ENCODE measurements around the genes HOXA4 and HOXA3.

DNA sequence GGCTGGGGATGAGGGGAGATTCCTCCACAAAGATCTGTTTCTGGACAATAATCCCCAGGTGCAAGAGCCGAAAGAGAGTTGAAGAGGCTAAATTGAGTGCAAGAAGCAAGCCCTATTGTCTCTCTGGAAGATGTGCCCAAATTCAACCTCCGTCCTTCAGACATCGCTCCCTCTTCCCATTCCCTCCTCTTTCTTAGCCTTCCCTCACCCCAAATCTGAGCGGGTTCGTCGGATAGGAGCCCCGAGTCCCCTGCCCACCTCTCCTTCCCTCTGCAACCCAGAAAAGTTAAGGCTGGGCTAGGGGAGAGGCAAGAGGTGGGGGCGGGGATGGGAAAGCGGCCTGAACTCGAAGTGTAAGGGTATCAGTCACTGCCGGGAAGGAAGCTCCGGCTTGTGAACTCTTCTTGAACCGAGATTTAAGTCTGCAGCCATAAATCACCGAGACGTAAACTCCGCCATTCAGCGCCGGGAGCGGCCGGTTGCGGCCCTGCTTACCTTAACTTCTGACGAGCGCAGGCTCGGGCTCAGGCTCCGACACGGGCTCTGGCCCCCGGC lies 10.7 kb upstream of the HOXA2 start:
- PRO-cap = bidirectional peak, plus-strand start at position 458 of the sequence, minus-strand start at position 272 of the sequence

DNA sequence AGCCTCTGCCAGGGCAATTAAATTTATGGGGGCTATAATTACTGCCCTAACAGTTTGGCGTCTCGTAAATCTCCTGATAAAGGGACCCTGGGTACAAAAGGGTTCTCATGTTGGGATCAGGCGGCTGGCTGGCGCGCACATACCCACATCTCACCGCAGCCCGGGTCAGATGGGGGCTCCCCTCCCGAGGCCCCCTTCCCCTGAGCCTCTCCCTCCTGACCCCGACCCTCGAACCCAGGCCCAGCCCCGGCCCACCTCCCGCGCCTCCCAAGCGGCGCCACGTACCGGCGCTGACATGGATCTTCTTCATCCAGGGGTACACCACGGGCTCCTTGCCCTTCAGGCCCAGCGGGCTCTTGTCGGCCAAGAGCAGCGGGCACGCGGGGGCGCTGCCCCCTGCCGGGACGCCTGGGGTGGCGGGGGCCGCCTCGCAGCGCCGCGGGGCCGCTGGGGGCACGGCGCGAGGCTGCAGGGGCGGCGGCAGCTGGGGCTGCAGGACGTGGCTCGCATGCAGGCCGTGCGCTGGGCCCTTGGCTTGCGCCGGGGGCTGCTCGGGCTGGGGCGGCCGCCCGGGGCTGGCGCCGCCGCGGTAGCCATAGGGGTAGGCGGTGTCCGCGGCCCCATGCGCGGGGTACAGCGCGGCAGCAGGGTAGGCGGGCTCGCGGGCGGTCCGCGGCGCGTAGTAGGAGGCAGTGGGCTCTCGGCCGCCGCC lies 568 bp downstream of the HOXA4 start:
- PRO-cap = no peak

DNA sequence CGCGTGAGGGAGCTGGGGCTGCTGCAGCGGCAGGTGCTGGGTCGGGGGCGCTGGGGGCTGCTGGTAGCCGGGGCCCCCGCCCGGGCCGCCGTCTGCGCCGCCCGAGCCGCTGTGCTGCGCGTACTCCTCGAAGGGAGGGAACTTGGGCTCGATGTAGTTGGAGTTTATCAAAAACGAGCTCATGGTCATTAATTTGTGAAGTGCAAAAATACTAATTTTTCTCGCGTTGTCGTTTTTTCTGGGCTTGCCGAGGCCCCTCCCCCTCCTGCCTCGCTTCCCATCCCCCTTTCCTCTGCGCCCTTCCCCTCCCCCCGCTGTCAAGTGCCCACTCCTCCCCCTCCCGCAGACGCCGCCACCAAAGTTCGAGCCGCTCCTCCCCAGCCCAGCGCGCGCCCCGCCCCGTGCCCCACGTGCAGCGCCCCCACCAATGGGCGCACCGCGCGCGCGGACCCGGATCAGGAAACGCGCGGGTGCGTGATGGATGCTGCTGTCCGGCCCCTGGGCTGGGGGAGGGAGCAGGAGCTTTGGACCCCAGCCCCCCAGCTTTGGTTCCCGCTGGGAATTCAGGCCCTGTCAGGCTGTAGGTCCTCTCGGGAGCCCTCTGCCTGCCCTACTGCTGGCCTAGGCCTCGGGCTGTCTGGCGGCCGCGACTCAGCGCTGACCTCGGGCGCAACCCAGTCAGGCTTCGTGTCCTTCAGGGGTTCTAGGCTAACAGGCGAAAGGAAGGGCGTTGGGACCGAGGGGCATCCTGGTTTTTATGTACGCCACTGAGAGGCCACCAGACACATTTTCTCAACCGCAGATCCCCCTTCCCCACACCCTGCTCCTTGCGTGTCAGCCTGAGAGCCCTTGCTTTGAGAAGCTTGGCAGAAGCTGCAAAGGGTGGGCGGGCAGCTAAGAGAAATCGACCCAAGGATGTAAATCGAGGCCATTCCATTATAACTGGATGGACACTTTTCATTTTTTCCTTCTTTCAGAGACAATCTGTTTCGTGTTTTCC lies at the start of gene HOXA4:
TSS of gene HOXA4 (minus strand) at position 213 of the 1,000 bp plus-strand sequence.
- PRO-cap = bidirectional peak, plus-strand start at position 458 of the sequence, minus-strand start at position 272 of the sequence

GRCh38 chr7:27151880-27153191 lies at the start of gene HOXA3:
TSS of gene HOXA3 (minus strand) at chr7:27152583.
- PRO-cap = no peak

GRCh38 chr7:27154739-27155386 lies 1.6 kb downstream of the HOXA7 start:
- PRO-cap = no peak

GRCh38 chr7:27156985-27157344 lies 490 bp upstream of the HOXA7 start:
- PRO-cap = no peak

DNA sequence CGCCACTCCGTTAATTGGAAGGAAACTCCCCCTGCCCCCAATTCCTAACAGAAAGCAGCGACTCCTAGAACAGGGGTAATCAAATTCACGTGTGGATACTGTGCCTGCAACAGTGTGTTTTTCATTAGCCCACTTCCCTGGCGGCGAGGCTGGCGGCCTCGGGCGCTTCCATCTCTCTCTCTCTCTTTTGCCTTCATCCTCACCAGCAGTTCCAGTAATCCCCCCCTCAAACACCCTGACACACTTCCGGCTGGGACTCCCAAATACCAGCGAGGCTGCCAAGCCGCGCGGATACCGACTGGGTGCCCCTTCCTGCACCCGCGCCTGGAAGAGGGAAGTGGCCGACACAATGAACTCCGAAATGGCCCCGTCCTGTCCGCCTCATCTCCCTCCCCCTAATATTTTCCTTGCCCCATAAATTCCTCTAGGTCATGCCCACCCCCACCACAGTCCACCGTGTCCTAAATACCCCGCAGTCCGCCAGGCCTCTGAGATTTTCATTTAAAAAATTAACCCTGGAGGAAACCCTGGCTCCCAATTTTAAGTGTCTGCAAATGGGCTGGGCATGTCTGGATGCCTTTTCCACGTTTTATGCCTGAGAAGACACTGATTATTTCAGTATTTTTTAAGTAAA lies 1.8 kb upstream of the HOXA9 start:
- PRO-cap = no peak

DNA sequence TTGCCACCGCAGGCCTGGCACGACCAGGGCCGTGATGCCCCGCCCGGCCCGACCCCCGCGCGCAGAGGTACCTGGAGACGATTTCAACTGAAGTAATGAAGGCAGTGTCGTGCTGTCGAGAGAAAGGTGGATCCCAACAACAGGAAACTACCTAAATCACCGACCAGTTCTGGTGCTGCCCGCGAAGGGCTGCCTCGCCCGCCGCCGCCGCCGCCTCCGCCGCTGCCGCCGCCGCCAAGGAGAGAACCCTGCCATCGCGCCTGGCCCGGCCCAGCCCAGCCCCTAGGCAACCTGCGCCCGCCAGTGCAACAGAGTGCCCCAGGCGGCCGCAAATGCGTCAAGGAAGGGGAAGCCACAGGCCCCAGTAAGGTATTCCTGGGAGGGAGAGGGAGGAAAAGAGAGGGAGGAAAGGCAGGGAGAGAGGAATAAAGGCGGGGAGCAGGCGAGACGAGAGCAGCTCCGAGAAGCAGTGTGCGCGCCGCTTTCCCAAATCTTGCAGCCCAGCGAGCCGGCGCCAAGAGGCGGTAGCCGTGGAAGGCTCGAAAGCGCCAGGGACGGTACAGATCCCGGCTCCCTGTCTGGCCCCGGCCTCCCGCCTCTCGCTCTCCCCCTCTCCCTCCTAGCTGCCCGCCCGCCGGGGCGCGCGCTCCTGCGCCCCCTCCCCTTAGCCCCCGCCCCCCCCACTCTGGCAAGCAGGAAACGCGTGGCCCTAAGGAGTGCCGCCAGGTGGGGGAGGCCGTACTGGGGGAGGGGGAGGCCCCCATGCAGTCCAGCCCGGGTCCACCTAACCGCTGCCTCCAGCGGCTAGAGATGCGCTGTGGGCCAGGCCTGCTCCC lies 4.3 kb upstream of the HOXA9 start:
- PRO-cap = no peak

DNA sequence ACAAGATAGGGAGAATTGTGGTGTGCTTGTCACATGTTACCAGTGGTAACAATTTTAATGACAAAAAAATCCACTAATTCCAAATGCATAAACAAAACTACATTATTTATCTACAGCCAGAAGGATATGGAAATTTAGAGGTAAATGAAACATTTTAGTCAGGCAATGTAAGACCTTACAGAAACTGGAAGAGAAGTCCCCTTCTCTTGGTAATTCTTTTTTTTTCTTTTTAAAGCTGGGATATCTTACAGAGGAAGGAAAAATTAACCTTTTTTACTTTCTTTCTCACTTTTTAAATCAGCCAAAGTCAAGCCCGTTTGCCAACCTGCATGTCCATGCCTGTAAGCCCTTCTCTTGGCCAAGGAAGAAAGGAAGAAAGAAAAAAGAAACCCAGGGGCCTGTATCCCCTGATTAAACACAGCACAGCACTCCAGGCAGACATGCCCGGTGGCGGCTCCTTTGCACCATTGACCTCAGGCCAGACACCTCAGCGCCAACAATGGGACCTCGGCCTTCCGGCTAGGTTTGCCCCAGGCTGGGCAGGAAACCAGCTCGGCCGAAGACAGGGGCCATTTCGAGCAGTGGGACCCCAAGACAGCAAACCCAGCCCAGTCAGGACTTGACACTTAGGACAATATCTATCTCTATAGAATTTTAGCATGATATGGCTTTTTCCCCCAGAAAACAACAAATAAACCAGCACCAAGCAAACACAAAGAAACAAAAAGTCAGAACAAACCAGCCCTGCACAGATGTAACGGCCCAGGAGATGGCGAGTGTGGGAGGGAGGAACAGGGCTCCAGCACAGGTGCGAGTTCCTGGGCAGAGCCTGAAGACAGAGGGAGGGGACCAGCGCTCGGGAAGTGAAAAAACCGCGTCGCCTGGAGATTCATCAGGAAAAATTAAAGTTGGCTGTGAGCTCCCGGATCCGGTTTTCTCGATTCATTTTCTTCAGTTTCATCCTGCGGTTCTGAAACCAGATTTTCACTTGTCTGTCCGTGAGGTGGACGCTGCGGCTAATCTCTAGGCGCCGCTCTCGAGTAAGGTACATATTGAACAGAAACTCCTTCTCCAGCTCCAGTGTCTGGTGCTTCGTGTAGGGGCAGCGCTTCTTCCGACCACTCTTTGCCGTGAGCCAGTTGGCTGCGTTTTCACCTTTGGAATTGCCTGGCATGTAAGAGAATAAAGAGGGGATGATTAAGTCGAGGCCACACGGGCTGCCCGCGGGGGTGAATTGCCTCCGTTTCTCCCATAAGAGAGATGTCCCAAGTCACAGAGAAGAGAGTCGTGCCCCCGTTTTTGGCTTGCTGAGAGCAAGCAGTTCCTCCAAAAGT lies 2.6 kb downstream of the HOXA10 start:
- PRO-cap = no peak

DNA sequence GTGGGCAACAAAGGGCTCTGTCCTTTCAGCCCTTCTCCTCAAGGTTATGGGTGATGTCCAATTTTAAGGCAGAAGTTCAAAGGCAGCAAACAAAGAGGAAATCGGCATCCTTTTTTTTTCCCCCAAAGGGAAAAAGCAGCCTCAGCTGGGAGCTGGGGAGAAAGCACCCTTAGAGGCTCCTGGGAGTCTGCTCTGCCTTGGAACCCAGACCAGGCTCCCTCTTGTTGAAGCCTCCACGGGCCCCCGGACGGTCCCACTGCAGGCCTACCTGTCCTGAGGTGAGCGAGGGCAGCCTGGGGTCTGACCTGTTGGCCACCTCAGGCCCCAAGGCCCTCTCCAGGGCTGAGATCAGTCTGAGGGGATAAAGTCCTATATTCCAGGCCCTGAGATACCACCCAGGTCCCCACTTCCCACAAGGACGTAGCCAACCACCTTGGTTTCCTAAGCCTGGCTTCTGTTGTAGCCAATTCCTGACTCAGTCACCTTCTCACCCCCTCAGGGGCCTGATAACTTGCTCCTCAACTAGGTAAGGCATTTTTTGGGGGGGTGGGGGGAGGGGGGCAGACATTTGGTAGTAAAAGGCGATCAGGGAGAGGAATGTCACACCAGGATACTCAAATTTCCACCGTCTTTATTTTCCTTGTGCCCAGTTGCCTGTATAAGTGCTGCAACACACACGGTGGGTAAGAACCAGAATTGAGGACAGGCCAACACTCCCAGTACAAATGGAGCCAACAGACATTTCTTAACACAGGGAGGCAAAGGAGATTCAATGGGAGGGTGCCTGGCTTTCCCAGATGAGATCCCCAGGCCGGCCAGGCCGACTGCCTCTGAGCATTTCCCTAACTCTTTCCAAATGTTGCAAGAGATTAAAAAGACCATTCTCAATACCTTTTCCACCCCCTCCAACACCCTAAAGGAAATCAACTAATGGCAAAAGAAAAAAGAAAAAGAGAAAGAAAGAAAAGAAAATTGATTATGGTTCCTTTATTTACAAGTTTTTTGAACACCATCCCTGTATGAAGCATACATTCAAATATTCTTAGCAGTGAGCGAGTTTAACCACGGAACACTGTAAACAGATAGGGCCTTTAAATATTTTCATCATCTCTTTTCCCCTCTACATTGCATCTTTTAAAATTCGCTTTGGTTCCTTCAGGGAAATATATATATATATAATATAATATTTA lies 4.1 kb downstream of the HOXA11 start:
- PRO-cap = no peak

GRCh38 chr7:27200749-27201231 lies 899 bp upstream of the HOXA13 start:
- PRO-cap = no peak

DNA sequence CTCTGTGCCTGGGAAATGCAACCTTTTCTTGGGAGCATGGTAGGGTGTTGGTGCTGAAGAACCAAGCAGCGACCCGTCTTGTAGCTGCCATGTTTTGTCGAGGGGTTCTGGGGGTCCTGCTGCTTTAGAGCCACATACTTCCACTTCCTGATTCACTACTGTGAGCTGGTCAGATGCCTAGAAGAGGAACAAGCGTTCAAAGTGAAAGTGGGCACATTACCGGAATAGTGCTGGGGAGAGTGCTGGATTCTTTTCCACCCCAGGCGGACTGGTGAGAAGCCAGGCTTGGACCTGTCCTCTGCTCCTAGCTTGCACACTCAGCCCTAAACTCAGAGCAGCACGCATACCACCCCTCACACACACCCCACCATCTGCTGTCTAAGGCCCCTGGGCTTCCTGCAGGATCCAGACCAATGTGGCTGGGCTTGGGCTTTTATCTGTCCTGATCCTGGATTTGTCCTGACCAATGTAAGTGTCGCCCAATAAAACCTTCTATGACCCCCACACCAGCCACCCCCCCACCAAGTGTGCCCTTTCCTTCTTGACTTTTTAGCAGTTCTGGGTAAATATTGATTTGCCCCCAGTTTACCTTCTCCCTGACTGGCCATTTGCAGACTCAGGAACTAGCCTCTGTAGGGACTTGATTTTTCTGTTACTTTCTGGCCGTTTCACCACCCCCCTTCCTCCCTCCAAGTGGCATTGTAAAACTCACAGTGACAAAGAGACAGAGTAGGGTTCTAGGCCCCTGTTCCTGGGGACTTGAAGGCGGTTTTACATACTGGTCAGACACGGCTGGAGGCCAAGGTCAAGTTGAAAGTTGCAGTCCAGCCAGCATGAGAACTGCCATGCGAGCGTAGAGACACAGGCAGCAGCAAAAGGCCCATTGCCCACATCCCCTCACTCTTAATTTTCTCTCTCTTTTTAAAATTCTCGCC lies 1.7 kb upstream of the HOXA13 start:
- PRO-cap = no peak

- PRO-cap = no peak
Measured at GRCh38 chr7:27202756-27203632, 3.1 kb upstream of the HOXA13 start.

DNA sequence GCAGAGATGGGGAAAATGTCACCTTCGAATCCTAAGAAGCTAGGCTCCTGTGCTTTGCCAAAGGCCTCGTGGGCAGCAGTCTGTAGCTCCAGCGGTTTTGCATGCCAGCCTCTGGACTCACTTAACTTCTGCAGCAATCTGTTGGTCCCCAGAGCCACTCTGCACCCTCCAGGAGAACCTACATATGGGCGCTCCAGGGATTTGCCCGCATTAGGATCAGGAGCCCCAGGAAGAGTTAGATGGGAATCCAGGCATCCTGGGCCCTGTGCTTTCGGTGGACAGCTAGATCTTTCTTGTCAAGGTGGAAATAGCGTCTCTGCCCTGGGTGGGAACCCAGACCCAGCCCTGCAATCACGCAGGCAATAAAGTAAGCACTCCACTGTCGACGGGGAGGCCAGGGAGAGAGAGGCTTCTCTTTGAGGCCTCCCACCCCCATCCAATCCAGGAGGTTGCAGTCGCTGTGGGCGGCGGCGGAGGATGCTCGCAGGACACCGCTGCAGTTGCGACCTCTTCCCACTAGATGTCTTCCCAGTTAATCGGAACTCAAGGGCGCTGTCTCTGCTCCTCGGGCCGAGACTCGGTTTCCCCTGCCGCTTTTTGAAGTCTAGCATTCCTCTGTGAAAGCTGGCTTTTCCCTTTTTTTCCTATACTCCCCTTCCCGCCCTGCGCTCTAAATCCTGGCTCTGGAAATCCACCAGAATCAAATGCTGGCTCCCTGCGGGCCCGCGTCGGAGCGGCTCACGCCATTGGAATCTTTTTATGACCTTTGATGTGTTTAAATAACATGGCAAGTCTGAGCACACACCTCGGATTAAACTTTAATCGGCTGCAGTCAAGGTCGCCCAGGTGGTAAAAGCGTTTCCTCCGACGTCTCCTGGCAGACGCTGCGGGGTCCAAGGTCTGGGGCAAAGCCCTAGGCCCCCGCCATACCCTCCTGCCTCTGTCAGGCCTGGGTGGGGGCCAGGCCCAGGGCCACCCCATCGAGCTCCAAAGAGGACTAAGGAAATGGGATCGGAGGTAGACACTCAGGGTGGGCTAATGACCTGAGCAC lies 10.4 kb upstream of the HOXA13 start:
- PRO-cap = no peak

- PRO-cap = no peak
Measured at GRCh38 chr7:27245309-27246515, 3.1 kb downstream of the EVX1 start.

DNA sequence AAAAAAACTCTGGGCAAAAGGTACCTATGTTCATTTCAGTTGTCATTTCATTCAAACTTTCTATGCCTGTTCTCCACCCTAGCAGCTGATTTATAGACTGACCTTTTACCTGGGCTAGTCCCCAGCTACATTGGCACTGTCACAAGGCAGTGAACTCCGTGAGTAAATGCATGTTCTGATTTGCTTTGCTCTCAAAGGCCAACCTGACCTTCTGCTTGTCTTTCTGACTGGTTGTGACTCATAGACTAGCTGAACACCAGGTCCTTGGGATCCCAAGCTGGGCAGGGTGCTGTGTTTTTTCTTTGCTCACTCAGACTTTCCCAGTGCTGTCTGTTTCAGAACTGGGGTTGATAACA lies 34.9 kb downstream of the EVX1 start:
- PRO-cap = no peak

- PRO-cap = no peak
Measured at GRCh38 chr7:27346659-27347691, 104.4 kb downstream of the EVX1 start.

DNA sequence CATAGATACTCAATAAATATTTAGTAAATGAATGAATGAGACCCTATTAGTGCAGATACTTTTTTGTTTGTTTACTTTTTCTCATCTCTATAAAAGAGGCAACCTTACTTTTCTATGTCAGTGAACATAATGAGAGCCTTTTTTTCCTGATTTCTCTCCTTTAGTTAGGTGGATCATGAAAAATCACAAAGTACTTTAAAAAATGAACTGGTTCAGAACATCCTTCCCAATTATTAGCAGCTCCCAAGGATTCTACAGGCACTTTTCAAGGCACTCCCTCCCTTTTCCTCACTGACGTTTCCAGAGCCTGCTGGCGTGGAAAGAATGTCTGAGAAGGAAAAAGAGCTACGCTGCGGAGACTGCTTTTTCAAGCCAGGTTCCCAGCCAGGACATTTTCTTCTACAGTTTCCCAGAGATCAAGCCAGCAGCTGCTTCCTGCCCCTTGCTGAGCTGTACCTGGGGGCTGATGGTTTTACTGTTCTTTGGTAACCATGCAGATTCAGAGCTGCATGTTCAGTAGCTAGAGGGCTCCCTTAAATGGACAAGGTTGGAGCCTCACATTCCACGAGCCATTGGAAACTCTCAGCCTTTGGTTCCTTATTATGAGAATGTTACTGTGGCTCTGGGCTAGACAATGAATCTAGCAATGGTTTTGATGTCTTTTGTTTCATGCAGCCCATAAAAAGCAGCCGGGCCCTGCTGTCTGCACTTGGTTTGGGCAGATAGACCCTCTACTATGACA lies 133.3 kb downstream of the EVX1 start:
- PRO-cap = no peak

DNA sequence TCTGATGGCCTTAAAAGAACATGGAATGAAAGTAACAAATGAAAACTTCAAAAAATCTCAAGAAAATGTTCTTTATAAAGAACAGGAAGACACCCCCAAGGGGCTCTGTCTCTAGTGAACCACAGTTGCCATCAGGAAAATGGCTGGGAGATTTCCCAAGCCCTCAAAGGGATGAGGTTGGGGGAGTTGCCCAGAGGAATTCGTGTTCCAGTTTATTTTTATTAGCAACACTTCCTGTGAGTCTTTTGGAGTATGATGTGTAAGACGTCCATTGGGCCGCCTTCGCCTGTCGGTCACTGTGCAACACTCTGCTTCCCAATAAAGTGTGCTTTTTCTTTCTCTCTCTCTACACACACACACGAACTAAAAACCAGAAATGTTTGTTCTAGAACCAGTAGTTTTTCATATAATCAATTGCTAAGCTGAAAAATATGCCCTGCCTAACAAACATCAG lies 199.8 kb downstream of the HIBADH start:
- PRO-cap = no peak

- PRO-cap = bidirectional peak, plus-strand start at chr7:27663160, minus-strand start at chr7:27662883
Measured at GRCh38 chr7:27663065-27663359, 329 bp upstream of the HIBADH start.